Measurements from ENCODE around the genes LENG9 and LILRA1.

DNA sequence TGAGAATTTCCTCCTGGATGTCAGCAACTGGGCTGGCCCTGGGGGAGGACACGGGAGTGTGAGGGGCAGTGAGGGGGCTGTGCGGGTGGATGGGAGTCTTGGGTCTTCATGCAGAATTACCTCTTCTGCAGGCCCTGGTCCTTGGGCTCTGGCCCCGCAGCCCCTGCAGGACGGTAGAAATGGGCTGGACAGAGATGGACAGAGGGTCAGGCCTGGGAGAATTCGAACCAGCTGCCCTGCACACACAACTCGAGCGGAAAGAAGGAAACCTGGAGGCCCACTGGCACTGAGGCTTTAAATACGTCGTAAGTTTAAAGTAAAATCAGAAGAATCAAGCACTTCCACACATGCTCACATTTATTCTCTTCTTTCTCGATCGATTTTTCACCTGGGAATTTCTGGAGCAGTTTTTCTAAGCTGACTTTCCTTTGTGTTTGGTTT is 4.7 kb downstream of the LILRB5 start:
- RAMPAGE, long total RNA = no peak
- RRBS, 2 experiments = no CpG with 5 or more reads among the region's 11 CpGs
CAGE:
- cytosol, long polyA minus RNA = no peak
- cytosol, long polyA plus RNA = no peak
- long polyA plus RNA = no peak
- nucleolus, long total RNA = no peak
- nucleus, long polyA plus RNA = no peak
- nucleus, long total RNA = no peak

DNA sequence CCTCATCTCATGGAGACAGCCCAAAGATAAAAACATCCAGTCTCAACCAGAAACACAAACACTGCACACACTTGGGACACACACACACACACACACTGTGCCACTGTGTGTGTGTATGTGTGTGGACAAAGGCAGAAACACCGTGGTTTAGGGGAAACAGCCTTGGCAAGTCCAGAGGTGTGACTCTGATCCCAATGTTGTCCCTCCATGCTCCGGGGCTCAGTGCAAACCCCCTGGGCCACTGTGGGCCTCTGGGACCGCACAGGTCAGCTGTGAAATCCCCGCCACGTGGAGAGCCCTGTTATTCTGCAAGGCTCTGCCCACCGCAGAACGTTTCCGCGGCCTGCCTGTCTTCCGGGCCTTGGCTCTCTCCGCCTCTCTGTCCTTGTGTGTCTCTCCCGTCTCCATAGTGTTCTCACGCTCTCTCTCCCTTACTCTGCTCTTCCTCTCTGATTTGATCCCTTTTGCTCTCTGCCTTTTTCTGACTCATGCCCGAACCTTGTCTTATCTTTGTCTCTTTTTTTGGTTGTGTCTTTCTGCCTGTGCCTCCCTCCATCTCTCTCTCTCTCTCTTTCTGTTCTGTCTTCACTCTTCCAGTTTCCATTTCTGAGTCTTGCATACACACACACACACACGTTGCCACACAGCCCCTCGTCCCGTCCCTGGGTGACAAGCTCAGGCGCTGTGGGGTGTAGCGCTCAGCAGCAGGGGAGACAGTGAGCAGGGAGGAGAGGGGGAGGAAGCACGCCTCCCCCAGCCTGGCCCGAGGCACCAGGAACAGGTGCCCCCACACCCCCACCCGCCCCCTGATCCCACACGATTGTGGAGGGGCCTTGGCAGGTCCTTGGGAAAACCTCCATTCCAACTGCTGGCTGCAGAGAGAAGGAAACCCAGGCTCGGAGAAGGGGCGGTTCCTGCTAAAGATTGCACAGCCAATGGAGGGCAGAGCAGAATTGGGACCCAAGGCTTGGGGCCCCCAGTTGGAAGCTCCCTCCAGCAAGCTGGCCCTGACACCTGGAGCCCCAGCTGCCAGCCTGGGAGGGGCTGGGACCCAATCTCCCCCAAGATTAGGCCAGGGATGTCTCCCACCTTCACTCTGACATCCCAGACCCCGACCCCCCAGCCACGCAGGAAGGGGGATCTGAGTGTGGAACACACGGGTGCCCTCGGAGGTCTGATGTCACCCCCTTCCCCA is 3.1 kb downstream of the TTYH1 start:
- RAMPAGE, long total RNA = no peak
- RRBS, 2 experiments = no CpG with 5 or more reads among the region's 29 CpGs
CAGE:
- cytosol, long polyA minus RNA = no peak
- cytosol, long polyA plus RNA = no peak
- long polyA plus RNA = no peak
- nucleolus, long total RNA = start-site peak on the plus strand centred at position 362 of the sequence, 10 bp wide, 10 reads
- nucleus, long polyA plus RNA = no peak
- nucleus, long total RNA = no peak

DNA sequence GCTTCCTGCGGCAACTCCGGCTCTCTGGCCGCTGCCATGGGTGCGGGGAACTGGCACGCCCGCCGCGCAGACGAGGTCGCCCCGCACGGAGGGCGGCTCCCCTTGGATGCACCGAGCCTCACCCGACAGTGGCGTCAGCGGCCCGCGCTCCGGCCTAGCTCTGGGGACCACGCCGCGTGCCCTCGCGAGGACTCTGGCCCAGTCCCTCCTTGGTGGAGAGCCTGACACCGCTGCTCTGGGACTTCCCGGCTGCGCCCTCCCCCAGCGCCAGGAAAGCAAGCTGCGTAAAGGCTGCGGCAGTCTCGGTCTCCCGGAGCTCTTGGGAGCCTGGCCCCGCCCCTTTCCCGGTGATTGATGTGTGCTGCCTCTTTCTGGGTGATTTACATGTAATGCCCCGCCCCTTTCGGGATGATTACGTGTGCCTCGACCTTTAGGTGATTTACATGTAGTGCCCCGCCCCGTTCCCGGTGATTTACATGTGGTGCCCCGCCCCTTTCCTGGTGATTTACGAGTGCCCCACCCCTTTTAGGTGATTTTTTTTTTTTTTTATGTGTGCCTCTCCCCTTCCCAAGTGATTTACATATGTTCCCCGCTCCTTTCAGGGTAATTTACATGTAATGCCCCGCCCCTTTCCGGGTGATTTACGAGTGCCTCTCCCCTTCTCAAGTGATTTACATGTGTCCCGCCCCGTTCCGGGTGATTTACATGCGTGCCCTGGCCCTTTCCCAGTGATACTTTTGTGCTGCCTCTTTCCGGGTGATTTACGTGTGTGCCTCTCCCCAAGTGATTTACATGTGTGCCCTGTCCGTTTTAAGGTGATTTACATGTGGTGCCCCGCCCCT is at the start of gene LENG9:
Gene LENG9, minus strand, starts transcription at position 290 of the 842 bp plus-strand sequence.
- RAMPAGE, long total RNA = no peak
- RRBS, 2 experiments = under 1 to 2% methylated on average over 16 to 20 of the region's 56 CpGs
CAGE:
- cytosol, long polyA minus RNA = no peak
- cytosol, long polyA plus RNA = no peak
- long polyA plus RNA = no peak
- nucleolus, long total RNA = no peak
- nucleus, long polyA plus RNA = no peak
- nucleus, long total RNA = no peak

DNA sequence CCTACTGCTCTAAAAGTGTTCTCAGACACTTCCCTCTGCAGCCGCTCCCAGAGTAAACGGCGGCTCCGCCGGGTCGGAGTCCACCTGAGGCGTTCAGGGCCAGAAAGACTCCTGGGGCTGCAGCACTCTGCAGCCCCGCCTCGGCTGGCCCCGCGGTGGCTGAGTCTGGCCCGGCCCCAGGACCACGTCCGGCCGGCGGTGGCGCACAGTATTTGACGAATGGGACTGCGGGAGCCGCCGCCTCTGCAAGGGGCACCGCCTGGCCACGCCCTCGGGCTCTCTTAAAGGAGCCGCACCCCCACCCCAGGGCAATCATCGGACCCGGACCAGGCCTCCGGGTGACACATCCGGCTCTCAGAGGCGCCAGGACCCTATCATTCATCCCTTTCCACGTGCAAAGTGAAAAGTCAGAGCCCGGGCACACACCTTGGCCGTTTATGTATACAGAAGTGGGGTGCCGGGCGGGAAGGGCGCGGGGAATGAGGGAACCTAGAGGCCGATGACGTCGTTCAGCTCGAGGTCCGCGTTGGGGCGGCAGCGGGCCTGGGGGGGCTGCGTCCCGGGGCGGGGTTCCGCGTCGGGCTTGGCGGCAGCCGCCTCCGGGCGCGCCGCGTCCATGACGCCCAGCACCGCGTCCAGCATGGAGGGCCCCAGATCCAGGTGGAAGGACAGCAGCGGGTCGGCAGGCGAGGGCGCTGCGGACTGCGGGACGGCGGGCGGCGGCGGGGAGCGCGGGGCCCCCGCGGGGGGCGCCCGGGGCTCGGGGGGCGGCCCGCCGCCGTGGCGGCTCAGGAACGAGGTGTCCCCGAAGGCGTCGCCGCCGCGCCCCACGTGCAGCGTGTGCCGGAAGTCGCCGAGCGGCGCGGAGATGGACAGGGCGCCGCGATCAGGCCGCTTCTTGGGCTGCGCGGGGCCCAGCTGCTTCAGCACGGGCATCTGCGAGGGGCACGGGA is 1.3 kb upstream of the LENG9 start:
- RAMPAGE, long total RNA = no peak
- RRBS, 2 experiments = 14 to 27% methylated on average over 28 to 42 of the region's 108 CpGs
CAGE:
- cytosol, long polyA minus RNA = no peak
- cytosol, long polyA plus RNA = no peak
- long polyA plus RNA = no peak
- nucleolus, long total RNA = no peak
- nucleus, long polyA plus RNA = no peak
- nucleus, long total RNA = no peak

DNA sequence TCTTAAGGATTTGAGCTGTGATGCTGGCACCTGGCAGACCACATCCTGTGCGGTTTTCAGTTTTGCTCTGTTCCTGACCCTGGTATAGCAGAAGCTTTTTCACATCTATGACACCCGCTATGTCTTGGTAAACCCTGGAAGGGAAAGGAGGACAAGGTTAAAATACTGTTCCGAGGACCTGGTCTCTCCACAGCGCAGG is 4.9 kb upstream of the LAIR2 start:
- RAMPAGE, long total RNA = no peak
- RRBS, 2 experiments = no CpG with 5 or more reads among the region's 4 CpGs
CAGE:
- cytosol, long polyA minus RNA = no peak
- cytosol, long polyA plus RNA = no peak
- long polyA plus RNA = no peak
- nucleolus, long total RNA = no peak
- nucleus, long polyA plus RNA = no peak
- nucleus, long total RNA = no peak

DNA sequence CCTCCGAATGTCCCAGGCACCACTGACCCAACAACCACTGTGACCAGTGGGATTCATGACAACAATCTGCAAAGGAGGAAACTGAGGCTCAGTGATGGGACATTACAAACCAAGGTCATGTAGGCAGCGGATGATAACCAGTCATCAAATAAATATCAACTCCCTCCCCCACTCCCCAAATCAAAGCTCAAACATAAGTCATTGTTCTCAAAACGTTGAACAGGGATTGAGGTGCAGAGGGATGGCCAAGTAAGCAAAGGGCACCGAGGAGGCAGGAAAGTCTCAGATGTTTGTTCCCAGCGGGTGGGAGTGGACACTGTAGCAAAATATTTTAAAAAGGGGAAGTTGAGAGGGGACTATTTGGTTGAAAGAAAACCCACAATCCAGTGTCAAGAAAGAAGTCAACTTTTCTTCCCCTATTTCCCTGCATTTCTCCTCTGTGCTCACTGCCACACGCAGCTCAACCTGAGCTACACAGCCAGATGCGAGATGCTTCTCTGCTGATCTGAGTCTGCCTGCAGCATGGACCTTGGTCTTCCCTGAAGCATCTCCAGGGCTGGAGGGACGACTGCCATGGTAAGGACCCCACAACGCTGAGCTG is at the start of gene LILRA1:
Gene LILRA1, plus strand, starts transcription at position 427 of the 601 bp plus-strand sequence.
- RAMPAGE, long total RNA = no peak
- RRBS, 2 experiments = no CpG with 5 or more reads among the region's 9 CpGs
CAGE:
- cytosol, long polyA minus RNA = no peak
- cytosol, long polyA plus RNA = no peak
- long polyA plus RNA = no peak
- nucleolus, long total RNA = no peak
- nucleus, long polyA plus RNA = no peak
- nucleus, long total RNA = no peak

- RAMPAGE, long total RNA = no peak
- RRBS, 2 experiments = no CpG with 5 or more reads among the region's 5 CpGs
CAGE:
- cytosol, long polyA minus RNA = no peak
- cytosol, long polyA plus RNA = no peak
- long polyA plus RNA = no peak
- nucleolus, long total RNA = no peak
- nucleus, long polyA plus RNA = no peak
- nucleus, long total RNA = no peak
These were observed 2.5 kb upstream of the LILRB4 start for GRCh38 chr19:54660331-54660630.

- RAMPAGE, long total RNA = start-site peak on the plus strand at chr19:54662312-54662340, 39 and 36 reads in 2 replicates
- RRBS, 2 experiments = no CpG with 5 or more reads among the region's 4 CpGs
CAGE:
- cytosol, long polyA minus RNA = no peak
- cytosol, long polyA plus RNA = no peak
- long polyA plus RNA = no peak
- nucleolus, long total RNA = no peak
- nucleus, long polyA plus RNA = no peak
- nucleus, long total RNA = no peak
These were observed 698 bp upstream of the LILRB4 start for GRCh38 chr19:54662085-54662488.

DNA sequence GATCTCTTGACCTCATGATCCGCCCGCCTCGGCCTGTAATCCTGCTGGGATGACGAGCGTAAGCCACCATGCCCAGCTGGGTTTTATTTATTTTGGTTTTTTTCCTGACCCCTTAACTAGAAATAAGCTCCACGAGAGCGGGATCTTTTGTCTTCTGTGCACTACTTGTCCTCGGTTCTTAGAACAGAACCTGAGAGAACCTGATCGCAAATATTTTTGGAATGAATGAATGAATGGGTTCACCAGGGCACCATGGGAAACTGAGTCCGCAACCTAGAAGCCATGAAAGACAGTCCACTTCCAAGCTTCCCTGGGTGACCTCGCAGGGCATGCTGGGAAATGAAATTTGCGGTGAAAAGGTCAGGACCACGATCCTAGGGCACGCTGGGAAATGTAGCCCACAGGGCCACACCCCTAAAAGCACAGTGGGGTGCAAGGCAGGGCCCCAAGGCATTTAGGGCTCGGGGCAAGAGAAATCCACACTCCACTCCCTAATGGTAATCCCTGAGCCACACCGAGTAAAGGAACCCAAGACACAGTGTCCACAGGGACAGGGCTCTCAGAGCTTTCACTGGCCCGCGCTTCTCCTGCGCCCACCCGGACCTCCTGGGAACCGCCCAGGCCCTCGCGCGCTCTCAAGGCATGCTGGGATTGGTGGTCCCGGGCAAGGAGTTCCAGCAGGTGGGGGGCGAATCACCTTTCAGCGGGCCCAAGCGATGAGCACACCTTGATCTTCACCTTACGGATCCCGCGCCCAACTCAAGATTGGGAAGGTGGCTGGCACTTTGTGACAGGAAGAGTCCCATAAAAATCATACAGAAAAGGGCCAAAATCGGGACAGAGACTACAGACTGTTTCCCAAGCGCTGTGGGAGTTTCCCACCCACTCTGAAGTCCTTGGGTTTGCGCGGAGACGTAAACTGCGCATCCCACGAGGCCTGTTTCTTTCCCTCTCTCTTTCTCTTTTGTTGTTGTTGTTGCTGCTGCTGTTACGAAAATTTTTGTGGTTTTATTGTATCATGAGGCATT is 1.1 kb upstream of the PPP1R12C start:
- RAMPAGE, long total RNA = no peak
- RRBS, 2 experiments = 44 to 89% methylated on average over 6 of the region's 39 CpGs
CAGE:
- cytosol, long polyA minus RNA = no peak
- cytosol, long polyA plus RNA = no peak
- long polyA plus RNA = no peak
- nucleolus, long total RNA = no peak
- nucleus, long polyA plus RNA = no peak
- nucleus, long total RNA = no peak

GRCh38 chr19:55180938-55181481 is 921 bp upstream of the SYT5 start:
- RAMPAGE, long total RNA = no peak
- RRBS, 2 experiments = no CpG with 5 or more reads among the region's 6 CpGs
CAGE:
- cytosol, long polyA minus RNA = no peak
- cytosol, long polyA plus RNA = no peak
- long polyA plus RNA = no peak
- nucleolus, long total RNA = no peak
- nucleus, long polyA plus RNA = no peak
- nucleus, long total RNA = no peak

DNA sequence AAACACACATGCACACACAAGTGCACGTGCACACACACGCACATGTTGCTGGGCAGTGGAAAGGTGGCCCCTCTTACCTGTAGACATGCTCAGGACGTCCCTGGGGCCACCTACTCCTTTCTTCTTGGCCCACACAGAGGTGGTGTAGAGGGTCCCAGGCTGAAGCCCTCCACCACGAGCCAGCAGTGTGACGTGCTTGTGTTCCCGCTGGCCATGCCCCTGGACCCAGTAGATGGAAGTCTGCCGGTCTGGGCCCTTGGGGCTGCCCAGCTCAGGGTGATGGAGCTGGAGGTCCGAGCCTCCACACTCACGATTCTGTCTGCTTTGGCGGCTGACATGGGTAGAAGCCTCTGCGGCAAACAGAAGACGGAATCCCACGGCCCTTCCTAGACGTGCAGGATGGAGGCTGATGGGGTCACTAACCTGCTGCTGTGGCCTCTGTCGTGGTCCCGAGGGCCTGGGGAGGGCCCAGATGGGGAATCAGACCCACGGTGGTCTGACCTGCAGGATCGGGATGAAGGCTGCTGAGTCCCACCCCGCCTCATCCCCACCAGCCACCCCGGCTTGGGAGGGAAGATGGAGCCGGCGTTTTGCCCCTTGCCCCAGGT is 4.5 kb downstream of the TMEM86B start:
- RAMPAGE, long total RNA = no peak
- RRBS, 2 experiments = no CpG with 5 or more reads among the region's 22 CpGs
CAGE:
- cytosol, long polyA minus RNA = no peak
- cytosol, long polyA plus RNA = no peak
- long polyA plus RNA = no peak
- nucleolus, long total RNA = no peak
- nucleus, long polyA plus RNA = no peak
- nucleus, long total RNA = no peak

DNA sequence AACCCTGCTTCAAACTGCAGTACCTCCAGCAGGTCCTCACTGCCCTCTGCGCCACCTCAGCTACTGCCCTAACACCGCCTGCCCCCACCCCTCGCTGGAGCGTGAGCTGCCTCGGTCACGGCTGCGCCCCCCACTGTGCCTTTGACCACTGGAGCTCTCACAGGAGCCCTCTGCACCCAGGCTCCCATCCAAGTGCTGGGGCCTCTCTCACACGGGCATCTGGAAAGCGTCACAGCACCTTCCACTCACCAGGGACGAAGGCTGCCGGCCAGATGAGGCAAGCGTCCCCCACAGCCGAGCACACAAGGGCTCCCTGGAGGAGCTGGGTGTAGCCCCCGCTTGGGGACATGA is 646 bp downstream of the TMEM86B start:
- RAMPAGE, long total RNA = no peak
- RRBS, 2 experiments = no CpG with 5 or more reads among the region's 14 CpGs
CAGE:
- cytosol, long polyA minus RNA = no peak
- cytosol, long polyA plus RNA = no peak
- long polyA plus RNA = no peak
- nucleolus, long total RNA = no peak
- nucleus, long polyA plus RNA = no peak
- nucleus, long total RNA = no peak

- RAMPAGE, long total RNA = no peak
- RRBS, 2 experiments = no CpG with 5 or more reads among the region's 29 CpGs
CAGE:
- cytosol, long polyA minus RNA = no peak
- cytosol, long polyA plus RNA = no peak
- long polyA plus RNA = no peak
- nucleolus, long total RNA = no peak
- nucleus, long polyA plus RNA = no peak
- nucleus, long total RNA = no peak
These were observed 2.1 kb upstream of the TMEM86B start for GRCh38 chr19:55230351-55231304.

GRCh38 chr19:55256804-55257079 is 2.1 kb downstream of the PPP6R1 start:
- RAMPAGE, long total RNA = no peak
- RRBS, 2 experiments = no CpG with 5 or more reads among the region's 4 CpGs
CAGE:
- cytosol, long polyA minus RNA = no peak
- cytosol, long polyA plus RNA = no peak
- long polyA plus RNA = no peak
- nucleolus, long total RNA = no peak
- nucleus, long polyA plus RNA = no peak
- nucleus, long total RNA = no peak

DNA sequence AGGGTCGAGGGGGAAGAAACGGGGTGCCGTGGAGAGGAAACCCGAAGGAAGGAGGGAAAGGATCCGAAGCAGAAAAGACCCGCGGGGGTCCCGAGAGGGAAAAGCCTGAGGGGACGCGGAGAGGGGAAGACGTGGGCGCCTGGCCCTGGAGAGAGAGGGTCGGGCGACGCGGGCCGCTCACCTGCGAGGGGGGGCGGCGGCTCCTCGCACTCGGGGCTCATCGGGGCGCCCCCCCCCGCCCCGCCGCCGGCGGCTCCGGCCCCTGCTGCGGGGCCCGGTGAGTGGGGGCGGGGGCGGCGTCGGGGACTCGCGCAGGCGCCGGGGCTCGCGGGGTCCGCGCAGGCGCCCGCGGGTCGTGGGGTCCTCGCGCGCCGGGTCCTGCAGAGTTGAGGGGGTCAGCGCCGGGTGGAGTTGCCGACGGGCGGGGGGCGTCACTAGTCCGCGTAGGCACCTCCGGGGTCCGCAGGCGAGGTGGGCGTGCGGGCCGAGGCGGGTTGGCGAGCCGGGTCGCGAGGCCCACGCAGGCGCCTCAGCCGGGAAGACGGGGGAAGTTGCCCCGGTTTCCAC is 480 bp downstream of the PPP6R1 start:
- RAMPAGE, long total RNA = start-site peak on the minus strand centred at position 161 of the sequence, 193 bp wide, 24 and 27 reads in 2 replicates
- RRBS, 2 experiments = 1 to 2% methylated on average over 37 of the region's 76 CpGs
CAGE:
- cytosol, long polyA minus RNA = start-site peak on the minus strand centred at position 276 of the sequence, 8 bp wide, 55 reads
- cytosol, long polyA plus RNA = start-site peak on the minus strand centred at position 273 of the sequence, 33 bp wide, 48 and 21 reads in 2 replicates
- long polyA plus RNA = start-site peak on the minus strand centred at position 288 of the sequence, 107 bp wide, 23 and 38 reads in 2 replicates
- nucleolus, long total RNA = no peak
- nucleus, long polyA plus RNA = start-site peak on the minus strand centred at position 295 of the sequence, 66 bp wide, 24 and 20 reads in 2 replicates
- nucleus, long total RNA = no peak

GRCh38 chr19:55265680-55266247 is 6.9 kb upstream of the PPP6R1 start:
- RAMPAGE, long total RNA = no peak
- RRBS, 2 experiments = no CpG with 5 or more reads among the region's 11 CpGs
CAGE:
- cytosol, long polyA minus RNA = no peak
- cytosol, long polyA plus RNA = no peak
- long polyA plus RNA = no peak
- nucleolus, long total RNA = no peak
- nucleus, long polyA plus RNA = no peak
- nucleus, long total RNA = no peak

DNA sequence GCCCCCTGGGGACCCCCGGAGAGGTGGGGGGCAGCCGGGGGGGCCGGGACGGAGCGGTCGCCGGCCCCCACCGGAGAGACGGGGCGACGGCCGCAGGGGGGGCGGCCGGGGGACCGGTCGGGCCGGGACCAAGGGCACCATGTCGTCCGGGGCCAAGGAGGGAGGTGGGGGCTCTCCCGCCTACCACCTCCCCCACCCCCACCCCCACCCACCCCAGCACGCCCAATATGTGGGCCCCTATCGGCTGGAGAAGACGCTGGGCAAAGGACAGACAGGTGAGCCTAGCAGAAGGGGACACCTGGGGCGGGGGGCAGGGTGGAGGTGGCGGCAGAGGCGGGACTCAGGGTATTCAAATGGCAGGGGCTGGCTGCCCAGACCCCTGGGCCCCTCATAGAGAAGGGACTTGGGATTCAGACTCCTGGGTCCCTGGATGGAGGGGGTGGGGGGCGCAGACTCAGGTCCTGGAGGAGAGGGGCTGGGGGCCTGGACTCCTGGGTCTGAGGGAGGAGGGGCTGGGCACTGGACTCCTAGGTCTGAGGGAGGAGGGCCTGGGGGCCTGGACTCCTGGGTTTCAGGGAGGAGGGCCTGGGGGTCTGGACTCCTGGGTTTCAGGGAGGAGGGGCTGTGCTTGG is 623 bp downstream of the BRSK1 start:
- RAMPAGE, long total RNA = no peak
- RRBS, 2 experiments = 4 to 13% methylated on average over 1 of the region's 27 CpGs
CAGE:
- cytosol, long polyA minus RNA = no peak
- cytosol, long polyA plus RNA = no peak
- long polyA plus RNA = no peak
- nucleolus, long total RNA = no peak
- nucleus, long polyA plus RNA = no peak
- nucleus, long total RNA = no peak

DNA sequence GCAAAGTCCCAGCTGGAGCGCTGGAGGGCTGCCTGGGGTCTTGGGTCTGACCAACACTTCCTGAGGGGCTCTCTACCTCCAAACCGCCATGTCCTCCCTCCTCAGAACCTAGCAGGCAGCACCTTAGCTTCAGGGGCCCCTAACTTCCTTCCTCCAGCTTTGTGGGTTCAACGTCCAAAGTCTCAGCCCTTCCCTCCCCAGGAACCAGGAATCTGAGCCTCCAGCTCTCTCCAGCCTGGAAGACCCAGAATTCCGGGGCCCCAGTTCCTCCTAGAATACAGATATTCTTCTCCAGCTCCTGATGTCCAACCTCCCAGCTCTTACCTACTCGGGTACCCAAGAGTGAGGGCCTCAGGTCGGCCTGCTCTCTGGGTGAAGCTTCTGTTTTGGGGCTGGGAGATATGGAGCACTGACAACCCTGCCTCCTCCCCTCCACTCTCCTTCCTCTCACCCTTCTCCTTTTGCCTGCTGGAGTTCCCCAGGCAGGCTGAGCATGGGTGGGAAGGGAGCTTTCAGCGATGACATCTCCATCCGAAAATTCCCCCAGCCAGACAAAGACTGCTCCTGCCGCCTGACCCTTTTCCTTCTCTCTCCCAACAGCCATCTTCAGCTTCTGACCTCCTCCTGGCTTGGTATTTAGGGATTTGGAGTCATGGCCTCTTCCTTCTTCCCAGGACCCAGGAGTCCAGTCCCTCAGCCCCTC is 3.5 kb downstream of the TMEM150B start:
- RAMPAGE, long total RNA = no peak
- RRBS, 2 experiments = no CpG with 5 or more reads among the region's 9 CpGs
CAGE:
- cytosol, long polyA minus RNA = no peak
- cytosol, long polyA plus RNA = no peak
- long polyA plus RNA = no peak
- nucleolus, long total RNA = no peak
- nucleus, long polyA plus RNA = no peak
- nucleus, long total RNA = no peak

DNA sequence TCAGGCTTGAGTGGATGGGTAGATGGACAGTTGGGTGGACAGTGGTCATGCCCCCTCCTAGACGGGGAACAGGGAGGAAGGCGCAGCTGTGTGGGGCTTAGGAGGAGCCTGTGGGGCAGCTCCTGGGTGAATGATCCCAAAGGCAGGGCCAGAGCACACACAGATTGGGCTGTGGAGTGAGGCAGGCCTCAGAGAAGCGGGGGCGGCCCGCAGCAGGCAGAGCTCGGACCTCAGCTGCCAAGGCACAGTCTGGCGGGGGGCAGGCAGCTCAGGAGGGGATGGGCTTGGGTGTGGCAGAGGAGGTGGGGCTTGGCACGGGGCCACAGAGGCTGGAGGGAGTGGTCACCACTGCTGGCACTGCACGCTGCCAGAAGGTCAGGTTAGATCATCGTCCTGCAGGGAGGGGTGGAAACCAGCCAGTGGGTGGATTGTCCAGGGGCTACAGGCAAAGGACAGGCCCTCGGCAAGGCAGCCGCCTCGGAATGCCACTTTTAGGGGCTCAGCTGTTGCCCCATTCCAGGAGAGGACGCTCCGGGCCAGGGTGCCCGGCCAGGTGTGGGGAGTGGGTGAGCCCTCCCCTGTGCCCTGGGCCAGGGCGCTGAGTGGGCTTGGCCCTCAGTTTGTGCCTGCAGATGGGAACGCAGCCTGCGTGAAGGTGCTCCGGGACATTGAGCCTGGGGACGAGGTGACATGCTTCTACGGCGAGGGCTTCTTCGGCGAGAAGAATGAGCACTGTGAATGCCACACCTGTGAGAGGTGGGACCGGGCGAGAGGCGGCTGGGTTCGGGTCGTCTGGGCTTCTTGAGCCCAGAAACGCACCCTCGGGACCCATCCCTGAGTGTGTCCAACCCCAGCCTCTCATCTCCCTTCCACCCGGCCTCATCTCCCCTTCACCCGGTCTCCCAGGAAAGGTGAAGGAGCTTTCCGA is 6.2 kb downstream of the KMT5C start:
- RAMPAGE, long total RNA = no peak
- RRBS, 2 experiments = 86 to 100% methylated on average over 1 to 8 of the region's 35 CpGs
CAGE:
- cytosol, long polyA minus RNA = no peak
- cytosol, long polyA plus RNA = no peak
- long polyA plus RNA = no peak
- nucleolus, long total RNA = no peak
- nucleus, long polyA plus RNA = no peak
- nucleus, long total RNA = no peak

GRCh38 chr19:55347749-55348716 is 6.5 kb downstream of the COX6B2 start:
- RAMPAGE, long total RNA = no peak
- RRBS, 2 experiments = no CpG with 5 or more reads among the region's 22 CpGs
CAGE:
- cytosol, long polyA minus RNA = no peak
- cytosol, long polyA plus RNA = no peak
- long polyA plus RNA = no peak
- nucleolus, long total RNA = start-site peak on the plus strand at chr19:55348068-55348072, 115 reads
- nucleus, long polyA plus RNA = no peak
- nucleus, long total RNA = no peak

All from GM12878 (cell line).